ENCODE measurements around the genes QSER1, DEPDC7 and ELF5.

- PRO-cap: bidirectional peak, plus-strand start at chr11:32892819, minus-strand start at chr11:32892753; bidirectional peak, plus-strand start at chr11:32893112, minus-strand start at chr11:32892987
- RAMPAGE, long total RNA, 5 experiments: start-site peak on the plus strand in 2 of 5 experiments, at chr11:32893224-32893731 at its widest, 10 to 14 reads per replicate
- RRBS: 1% methylated on average over 36 of the region's 120 CpGs
These were observed at the start of gene QSER1 for GRCh38 chr11:32892640-32893557. Gene QSER1, plus strand, starts transcription at chr11:32892811.

DNA sequence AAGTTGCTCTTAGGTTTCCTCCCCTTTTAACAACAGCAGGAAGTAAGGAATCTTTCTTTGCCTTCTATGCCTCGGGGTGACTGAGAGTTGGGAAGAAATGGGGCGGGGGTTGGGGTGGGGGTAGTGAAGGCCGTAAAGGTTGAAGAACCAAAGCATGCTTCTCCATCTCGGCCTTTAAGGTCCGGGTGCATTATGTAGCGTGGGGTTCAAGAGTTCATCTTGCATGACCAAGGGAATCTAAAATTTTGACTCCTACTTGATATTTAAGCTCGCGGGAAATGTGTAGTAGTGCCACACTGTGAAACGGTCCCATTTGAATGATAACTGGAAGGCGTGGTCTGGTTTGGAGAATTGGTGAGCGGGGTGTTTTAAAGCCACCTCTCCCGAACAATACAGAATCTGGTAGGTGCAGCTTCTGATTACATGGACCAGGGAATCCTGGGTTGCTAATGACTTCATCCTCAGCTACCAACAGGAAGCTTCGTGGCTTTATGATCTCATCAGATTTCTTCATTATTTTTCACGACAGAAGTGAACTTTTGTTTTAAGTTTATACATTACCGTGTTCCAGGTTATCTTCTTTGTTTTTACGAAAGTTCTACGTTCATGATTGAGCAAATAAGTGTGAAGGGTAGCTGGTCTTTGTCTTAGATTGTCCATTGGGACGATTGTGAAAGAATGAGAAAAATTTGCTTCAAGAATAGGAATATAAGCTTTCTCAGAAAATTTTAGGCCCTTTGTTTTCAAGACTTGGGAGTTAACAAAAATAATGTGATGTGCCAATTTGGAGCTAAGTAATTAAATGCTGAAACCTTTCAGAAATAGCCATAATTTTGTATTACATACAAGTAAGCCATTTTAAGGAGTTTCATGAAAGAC is 1.6 kb downstream of the QSER1 start:
- PRO-cap: unidirectional peak, minus-strand start at position 322 of the sequence; unidirectional peak, minus-strand start at position 392 of the sequence
- RAMPAGE, long total RNA, 5 experiments: no peak in any of the 5 experiments
- RRBS: no CpG with 5 or more reads among the region's 18 CpGs

- PRO-cap: no peak
- RAMPAGE, long total RNA, 5 experiments: start-site peak on the plus strand in 4 of 5 experiments, at chr11:32934342-32935049 at its widest, 16 to 51 reads per replicate
- RRBS: no CpG with 5 or more reads among the region's 7 CpGs
These were observed 42.0 kb downstream of the QSER1 start for GRCh38 chr11:32934401-32935208.

DNA sequence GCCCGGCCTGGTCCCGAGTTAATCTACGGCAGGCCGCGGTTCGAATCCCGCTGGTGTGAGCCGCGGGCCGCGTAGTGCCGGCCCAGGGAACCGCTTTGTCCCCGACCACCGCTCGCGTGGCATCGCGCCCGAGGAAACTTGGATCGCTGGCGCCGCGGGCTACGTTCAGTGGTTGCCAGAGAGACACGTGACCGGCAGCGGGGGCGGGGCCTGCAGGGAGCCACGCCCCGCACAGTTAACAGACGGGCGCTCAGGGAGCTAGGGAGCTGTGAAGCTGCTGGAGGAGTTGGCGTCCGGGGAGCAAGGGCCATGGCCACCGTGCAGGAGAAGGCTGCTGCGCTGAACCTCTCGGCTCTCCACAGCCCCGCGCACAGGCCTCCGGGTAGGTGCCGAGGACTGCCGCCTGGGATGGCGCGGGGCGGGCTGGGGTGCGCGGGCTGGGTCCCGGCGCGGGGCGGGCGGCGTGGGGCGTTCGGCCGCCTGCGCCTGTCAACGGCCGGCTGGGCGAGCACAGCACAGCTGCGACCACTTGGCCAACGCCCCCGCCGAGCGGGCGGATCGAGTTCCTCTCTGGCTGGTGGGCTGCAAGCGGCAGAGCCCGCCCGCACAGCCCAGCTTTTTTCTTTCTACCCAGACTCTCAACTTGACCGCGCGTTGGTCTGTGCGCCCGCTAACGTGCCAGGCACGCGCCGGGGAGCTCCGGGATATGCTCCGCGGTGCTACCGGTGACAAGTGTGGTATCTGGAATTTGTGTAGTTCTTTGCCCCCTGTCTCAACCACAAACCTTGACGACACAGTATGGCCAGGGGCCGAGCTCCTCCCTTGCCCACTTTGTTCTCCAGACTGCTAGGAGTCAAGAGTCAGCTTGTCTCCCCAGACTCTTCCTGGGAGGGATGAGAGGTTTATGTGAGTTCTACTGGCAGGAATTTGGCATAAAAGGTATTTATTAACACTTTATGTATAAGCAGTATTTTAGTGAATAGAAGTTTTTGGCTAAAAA is at the start of gene DEPDC7:
Gene DEPDC7 (plus strand): TSS at position 232 of the 1,000 bp plus-strand sequence.
- PRO-cap: bidirectional peak, plus-strand start at position 241 of the sequence, minus-strand start at position 140 of the sequence
- RAMPAGE, long total RNA, 5 experiments: start-site peak on the plus strand in 5 of 5 experiments, centred at positions 249 to 267 of the sequence, 37 to 94 reads per replicate
- RRBS: 3% methylated on average over 46 of the region's 86 CpGs

- PRO-cap: no peak
- RAMPAGE, long total RNA, 5 experiments: no peak in any of the 5 experiments
- RRBS: no CpG with 5 or more reads among the region's 1 CpG
These were observed 1.2 kb downstream of the TCP11L1 start for GRCh38 chr11:33040635-33040943.

- PRO-cap: no peak
- RAMPAGE, long total RNA, 5 experiments: no peak in any of the 5 experiments
- RRBS: no CpG with 5 or more reads among the region's 4 CpGs
These were observed 46.3 kb upstream of the CSTF3 start for GRCh38 chr11:33207437-33208049.

- PRO-cap: no peak
- RAMPAGE, long total RNA, 5 experiments: no peak in any of the 5 experiments
- RRBS: no CpG with 5 or more reads among the region's 3 CpGs
These were observed 20.5 kb upstream of the KIAA1549L start for GRCh38 chr11:33355085-33356090.

- PRO-cap: no peak
- RAMPAGE, long total RNA, 5 experiments: no peak in any of the 5 experiments
- RRBS: no CpG with 5 or more reads among the region's 1 CpG
These were observed 4.1 kb upstream of the C11orf91 start for GRCh38 chr11:33704711-33705114.

- PRO-cap: no peak
- RAMPAGE, long total RNA, 5 experiments: no peak in any of the 5 experiments
- RRBS: no CpG with 5 or more reads among the region's 10 CpGs
These were observed 60.7 kb upstream of the CAPRIN1 start for GRCh38 chr11:33990730-33991311.

DNA sequence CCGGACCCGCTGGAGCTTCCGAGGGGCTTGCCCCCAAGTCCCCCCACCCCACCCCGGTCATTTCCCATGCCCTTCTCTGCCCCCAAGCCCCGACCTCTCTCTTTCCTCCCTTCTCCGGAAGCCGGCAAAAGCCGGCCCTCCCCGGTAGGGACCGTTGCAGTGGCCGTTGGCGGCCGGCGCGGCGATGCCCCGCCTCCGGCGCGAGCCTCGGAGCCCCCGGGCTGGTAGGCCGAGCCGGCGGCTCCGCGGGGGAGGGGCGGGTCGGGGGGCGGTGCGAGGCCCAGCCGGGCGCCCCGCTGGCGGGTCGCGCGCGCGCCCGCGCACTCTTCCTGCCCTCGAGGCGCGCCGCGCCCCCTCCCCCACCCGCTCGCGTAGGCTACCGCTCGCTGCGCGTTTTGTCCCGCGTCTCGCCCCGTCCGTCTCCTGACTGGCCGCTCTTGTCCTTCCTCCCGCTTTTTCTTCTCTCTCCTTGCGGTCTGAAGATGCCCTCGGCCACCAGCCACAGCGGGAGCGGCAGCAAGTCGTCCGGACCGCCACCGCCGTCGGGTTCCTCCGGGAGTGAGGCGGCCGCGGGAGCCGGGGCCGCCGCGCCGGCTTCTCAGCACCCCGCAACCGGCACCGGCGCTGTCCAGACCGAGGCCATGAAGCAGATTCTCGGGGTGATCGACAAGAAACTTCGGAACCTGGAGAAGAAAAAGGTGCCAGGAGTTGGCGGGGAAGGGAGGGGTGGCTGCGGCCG is 577 bp downstream of the CAPRIN1 start:
- PRO-cap: bidirectional peak, plus-strand start at position 466 of the sequence, minus-strand start at position 429 of the sequence
- RAMPAGE, long total RNA, 5 experiments: start-site peak on the plus strand in 3 of 5 experiments, centred at positions 358 to 655 of the sequence, 21 to 366 reads per replicate
- RRBS: 2% methylated on average over 18 of the region's 91 CpGs

- PRO-cap: no peak
- RAMPAGE, long total RNA, 5 experiments: start-site peak on the minus strand in 2 of 5 experiments, at chr11:34162577-34162815 at its widest, 5 to 7 reads per replicate
- RRBS: no CpG with 5 or more reads among the region's 21 CpGs
These were observed 57.1 kb downstream of the NAT10 start for GRCh38 chr11:34162464-34162981.

DNA sequence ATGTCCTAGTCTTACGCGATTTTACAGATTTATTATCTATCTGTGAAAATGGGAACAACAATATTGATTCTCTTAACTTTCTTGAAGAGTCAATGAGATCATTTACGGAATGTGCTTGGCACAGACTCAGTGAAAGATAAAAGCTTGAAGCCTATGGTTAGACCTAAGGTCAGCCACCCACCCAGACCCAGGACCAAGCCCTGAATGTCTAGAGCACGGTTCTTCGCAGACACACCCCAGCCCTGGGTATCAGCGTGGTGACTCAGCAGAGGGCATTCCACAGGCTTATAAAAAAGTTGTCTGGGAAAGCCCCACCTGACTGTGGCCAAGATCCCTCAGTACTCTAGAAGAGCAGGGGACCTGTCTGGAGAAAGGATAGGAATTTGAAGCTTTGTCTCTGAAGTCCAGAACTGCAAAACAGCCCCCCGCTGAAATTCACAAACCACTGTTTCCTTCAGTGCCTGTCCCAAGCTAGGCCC is 114.2 kb downstream of the ABTB2 start:
- PRO-cap: no peak
- RAMPAGE, long total RNA, 5 experiments: no peak in any of the 5 experiments
- RRBS: no CpG with 5 or more reads among the region's 7 CpGs

DNA sequence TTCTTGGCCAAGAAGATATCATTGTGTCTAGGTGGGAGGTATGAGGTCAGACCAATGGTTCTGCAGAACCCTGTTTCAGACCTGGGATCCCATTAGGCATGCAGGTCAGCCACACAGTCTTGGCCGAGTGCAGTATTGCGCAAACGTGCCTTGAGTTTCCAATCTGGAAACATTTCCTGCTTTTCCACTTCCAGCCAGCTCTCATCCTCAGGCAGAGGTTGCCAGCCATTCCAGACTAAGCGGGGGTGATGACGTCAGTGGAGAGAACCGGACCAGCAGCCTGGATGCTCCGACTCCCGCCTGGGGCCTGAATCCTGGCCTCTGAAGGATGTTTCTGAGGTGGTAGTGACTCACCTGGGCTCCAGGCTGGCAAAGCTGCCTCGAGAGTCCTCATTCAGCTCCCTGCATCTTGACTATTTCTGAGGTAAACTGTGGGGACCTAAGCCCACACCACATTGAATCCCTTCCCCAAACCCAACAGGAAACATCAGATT is 83.1 kb downstream of the ABTB2 start:
- PRO-cap: no peak
- RAMPAGE, long total RNA, 5 experiments: no peak in any of the 5 experiments
- RRBS: no CpG with 5 or more reads among the region's 9 CpGs

GRCh38 chr11:34513490-34514331 is at the start of gene ELF5:
Gene ELF5, minus strand, starts transcription at chr11:34513794.
- PRO-cap: no peak
- RAMPAGE, long total RNA, 5 experiments: no peak in any of the 5 experiments
- RRBS: no CpG with 5 or more reads among the region's 24 CpGs

DNA sequence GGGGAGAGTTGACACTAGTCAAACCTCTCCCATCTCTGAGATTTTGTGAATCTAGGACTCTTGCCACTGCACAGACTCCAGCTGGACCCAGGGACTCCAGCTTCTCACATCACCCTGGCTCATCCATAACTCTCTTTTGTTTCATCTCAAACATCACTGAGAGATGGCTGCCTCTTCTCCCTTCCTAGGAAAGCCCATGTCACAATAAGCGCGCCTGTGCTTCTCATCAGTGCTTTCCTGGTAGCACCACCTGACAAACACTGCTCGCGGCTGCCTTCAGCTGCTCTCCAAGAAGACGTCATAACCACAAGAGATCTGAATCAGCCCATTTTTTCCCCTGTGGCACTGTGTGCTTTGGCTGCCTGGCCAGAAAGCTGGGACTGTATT is 50.5 kb upstream of the EHF start:
- PRO-cap: no peak
- RAMPAGE, long total RNA, 5 experiments: no peak in any of the 5 experiments
- RRBS: no CpG with 5 or more reads among the region's 5 CpGs

- PRO-cap: no peak
- RAMPAGE, long total RNA, 5 experiments: start-site peak on the plus strand in 1 of 5 experiments, at chr11:34624577-34624953 at its widest, 9 reads per replicate
- RRBS: no CpG with 5 or more reads among the region's 6 CpGs
These were observed 3.8 kb downstream of the EHF start for GRCh38 chr11:34624488-34625352.

- PRO-cap: unidirectional peak, minus-strand start at chr11:34642226
- RAMPAGE, long total RNA, 5 experiments: no peak in any of the 5 experiments
- RRBS: no CpG with 5 or more reads among the region's 11 CpGs
These were observed 21.4 kb downstream of the EHF start for GRCh38 chr11:34642004-34643041.

DNA sequence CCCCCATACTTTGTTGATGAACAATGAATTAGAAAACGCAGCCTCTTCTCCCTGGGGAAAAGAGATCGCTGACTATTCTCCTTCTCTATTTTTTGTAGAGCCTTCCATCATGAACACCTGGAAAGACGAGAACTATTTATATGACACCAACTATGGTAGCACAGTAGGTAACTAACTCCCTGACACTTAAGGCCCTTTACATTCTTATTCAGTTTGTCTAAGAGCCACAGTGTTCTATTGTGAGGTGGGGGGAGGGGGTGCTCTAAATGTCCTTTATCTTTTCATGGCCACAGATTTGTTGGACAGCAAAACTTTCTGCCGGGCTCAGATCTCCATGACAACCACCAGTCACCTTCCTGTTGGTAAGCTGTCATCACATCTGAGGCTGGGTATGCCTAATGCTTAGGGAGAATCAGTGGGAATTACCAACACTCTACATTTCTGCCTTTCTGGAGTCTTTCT is 30.6 kb downstream of the EHF start:
- PRO-cap: no peak
- RAMPAGE, long total RNA, 5 experiments: start-site peak on the plus strand in 1 of 5 experiments, centred at position 289 of the sequence, 16 reads per replicate
- RRBS: no CpG with 5 or more reads among the region's 4 CpGs

DNA sequence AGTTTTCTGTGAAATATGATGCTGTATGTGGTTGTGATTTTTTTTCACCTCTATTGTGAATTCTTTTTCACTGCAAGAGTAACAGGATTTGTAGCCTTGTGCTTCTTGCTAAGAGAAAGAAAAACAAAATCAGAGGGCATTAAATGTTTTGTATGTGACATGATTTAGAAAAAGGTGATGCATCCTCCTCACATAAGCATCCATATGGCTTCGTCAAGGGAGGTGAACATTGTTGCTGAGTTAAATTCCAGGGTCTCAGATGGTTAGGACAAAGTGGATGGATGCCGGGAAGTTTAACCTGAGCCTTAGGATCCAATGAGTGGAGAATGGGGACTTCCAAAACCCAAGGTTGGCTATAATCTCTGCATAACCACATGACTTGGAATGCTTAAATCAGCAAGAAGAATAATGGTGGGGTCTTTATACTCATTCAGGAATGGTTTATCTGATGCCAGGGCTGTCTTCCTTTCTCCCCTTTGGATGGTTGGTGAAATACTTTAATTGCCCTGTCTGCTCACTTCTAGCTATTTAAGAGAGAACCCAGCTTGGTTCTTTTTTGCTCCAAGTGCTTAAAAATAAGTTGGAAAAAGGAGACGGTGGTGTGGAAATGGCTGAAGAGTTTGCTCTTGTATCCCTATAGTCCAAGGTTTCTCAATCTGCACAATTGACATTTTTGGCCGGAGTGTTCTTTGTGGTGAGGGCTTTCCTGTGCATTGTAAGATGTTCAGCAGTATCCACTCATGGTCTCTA is 38.4 kb downstream of the EHF start:
- PRO-cap: no peak
- RAMPAGE, long total RNA, 5 experiments: no peak in any of the 5 experiments
- RRBS: no CpG with 5 or more reads among the region's 4 CpGs

- PRO-cap: no peak
- RAMPAGE, long total RNA, 5 experiments: no peak in any of the 5 experiments
- RRBS: no CpG with 5 or more reads among the region's 6 CpGs
These were observed 126.5 kb downstream of the EHF start for GRCh38 chr11:34747312-34747823.